Bronchus fibroblast of lung (primary cell): ENCODE data around the genes EFHC1 and GCLC.

GRCh38 chr6:52244530-52244817 lies 174 bp upstream of the IL17F start:
- RAMPAGE, long total RNA, result no peak

- RAMPAGE, long total RNA, result no peak
Measured at GRCh38 chr6:52271632-52272617, 12.6 kb downstream of the MCM3 start.

GRCh38 chr6:52419683-52420694 lies at the start of gene EFHC1:
Gene EFHC1, plus strand, starts transcription at chr6:52420342.
- RAMPAGE, long total RNA, result start-site peak on the plus strand at chr6:52420304-52420356, 76 and 38 reads in 2 replicates

GRCh38 chr6:52551901-52552774 lies 24.7 kb downstream of the TRAM2 start:
- RAMPAGE, long total RNA, result no peak

GRCh38 chr6:52724890-52725747 lies 38.2 kb downstream of the GSTA2 start:
- RAMPAGE, long total RNA, result no peak

DNA sequence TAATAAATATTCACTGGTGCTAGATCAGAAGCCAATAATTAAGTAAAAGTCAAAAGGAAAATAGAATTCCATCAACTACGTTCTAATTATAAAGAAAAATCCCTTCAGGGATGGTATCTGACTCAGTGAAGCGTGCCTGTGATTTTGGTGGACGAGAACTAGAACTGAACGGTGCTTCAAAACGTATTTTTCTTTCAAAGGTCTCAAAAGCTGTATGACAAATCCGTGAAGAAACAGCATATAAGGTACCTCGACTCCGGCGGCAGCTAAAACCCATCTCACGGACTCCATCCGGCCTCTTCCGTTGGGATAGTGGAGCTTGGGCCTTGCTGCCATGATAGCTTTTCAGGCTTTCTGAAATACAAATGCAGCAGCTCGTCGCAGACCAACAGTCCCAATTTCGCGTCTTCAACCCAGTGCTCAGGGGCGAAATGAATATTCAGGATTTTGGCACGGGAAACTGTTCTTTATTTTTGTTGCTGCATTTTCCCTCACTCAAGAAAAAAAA lies 1.1 kb downstream of the GSTA4 start:
- RAMPAGE, long total RNA, result no peak

DNA sequence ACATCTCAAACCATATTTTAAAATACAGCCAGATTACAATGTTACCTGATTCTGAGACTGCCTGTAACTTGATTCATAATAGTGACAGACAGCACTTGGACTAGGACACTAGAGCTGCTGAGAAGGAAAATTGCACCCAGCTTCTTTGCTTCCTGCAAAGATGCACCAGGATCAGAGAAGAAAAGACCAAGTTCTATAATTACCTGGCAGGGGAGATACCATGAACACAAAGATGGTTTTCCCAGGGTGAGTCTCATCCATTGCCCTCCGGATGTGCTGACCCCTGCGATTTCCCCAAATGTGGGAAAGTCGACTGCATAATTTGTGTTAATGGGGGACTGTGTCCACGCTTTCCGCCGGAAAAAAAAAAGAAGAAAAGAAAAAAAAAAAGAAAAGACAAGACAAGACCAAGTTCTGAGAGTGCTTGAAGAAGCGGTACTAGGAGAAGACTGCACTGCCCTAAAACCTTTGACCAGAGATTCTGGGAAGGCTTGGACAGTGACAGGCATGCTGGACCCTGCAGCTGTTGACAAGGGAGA lies 70.5 kb upstream of the GCM1 start:
- RAMPAGE, long total RNA, result no peak

DNA sequence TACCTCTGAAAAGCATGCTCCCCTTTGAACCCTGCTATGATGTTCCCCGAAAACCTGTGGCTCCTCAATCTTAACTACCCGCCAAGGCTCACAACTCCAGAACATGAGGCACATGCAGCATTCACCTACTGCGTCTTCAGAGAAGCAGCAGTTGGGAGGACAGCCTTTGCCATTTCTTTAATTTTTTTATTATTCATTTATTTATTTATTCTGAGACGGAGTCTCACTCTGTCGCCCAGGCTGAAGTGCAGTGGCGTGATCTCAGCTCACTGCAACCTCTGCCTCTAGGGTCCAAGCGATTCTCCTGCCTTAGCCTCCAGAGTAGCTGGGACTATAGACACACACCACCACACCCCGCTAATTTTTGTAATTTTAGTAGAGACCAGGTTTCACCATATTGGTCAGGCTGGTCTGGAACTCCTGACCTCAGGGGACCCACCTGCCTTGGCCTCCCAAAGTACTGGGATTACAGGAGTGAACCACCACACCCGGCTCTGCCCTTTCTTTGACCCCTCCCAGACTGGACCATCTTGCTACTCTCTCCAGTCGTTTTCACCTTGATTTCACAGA lies 55.5 kb downstream of the ELOVL5 start:
- RAMPAGE, long total RNA, result no peak

DNA sequence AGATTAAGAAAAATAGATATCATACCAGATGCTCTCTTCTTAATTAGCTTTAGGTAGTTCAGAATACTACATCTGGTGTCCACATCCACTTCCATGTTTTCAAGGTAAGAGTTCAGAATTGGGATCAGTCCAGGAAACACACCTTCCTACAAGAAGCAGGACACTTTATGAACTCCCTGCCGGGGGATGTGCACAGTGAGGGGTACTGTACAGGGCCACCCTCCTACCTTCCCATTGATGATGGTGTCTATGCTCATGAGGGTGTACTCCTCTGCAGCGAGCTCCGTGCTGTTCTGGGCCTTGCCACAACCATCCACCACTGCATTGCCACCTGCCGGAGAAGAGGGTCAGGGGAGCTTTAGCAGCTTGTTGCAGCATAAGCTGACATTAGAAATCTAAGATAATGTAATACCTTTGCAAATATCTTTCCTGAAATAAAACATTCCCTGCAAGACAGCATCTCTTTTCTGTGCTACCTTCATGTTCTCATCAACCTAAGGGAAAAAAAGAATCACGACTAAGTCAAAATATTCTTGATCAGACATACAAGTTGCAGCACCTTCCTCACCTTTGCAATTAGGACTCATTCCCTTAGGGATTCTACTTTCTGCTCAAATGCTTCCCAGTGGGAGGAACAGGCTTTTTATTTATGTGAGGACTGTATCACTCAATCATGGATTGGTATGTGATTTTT lies 44.7 kb downstream of the GCLC start:
- RAMPAGE, long total RNA, result no peak

DNA sequence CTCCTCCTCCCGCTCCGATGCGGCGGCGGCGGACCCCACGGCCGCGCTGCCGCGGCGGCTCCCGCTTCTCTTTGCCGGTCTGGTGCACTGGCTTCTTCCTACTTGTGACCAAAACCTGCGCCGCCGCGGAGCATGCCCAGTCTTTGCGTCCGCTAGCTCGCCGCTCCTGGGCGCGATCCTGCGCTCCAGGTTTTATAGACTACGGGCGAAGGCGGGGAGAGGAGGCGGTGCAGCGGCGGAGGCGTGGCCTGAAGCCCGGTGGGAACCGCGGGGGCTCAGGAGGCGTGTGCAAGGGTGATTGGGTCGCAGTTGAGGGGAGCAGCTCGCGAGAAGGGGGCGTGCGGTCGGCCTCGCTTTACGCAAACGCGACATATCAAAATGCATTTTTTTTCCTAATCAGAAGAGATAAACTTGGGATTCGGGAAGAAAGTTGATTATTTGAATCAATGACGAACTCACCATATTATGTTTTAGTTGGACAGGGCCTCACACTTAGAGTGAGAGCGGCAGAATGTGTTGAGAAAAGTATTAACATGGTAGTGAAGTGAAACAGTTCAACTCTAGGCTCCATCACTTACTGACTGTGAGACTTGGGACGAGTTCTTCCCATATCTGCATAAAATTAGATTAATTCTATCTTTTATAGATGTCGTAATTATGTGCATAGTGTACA lies at the start of gene GCLC:
Gene GCLC (minus strand): TSS at position 168 of the 673 bp plus-strand sequence.
- RAMPAGE, long total RNA, result no peak

DNA sequence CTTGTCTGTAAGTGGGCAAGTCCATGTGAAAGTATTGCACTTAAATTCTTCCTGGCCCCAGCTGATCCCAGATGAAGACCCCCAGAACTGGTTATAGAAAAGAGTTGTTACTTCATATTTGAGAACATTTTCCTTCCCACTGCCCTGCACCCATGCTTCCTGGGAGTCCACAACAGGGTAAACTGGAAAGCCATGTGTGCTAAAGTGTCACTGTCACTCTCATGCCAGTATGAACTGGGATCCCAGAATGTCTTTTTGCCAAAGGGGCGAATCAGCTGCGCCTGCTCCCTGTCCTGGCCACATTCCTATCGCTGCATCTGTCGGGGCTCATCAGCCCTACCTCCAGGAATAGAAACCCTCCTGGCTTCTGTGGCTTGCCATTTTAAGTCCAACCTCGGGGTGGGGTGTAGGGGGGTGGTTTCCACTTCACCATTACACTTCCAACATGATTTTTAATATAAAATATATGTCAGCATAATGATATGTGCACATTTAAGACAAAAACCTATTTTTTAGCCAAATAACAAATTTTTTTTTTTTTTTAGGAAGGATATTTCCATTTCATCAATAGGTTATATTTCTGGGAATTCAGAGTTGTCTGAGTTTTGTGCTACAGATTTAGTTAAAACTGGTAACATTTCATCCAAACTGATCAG lies 910 bp downstream of the KLHL31 start:
- RAMPAGE, long total RNA, result no peak

DNA sequence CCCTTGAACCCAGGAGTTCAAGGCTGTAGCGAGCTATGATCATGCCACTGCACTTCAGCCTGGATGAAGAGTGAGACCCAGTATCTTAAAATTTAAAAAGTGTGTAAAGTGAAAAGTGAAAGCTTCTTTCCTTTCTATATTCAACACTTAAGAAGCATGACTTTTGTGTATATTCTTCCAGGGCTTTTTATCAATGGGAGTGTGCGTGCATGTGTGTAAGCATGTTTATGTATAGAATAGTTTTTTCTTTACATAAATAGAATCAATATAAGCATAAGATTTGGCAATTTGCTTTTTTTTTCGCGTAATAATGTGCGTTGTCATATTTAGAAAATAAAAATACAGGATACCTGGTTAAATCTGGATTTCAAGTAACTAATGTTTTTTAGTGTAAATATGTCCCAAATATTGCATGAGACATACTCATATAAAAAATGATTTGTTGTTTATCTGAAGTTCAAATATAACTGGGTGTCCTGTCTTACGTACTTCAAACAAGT lies 38.9 kb upstream of the KLHL31 start:
- RAMPAGE, long total RNA, result no peak

- RAMPAGE, long total RNA, result no peak
Measured at GRCh38 chr6:53811762-53812295, 17.0 kb downstream of the LRRC1 start.

- RAMPAGE, long total RNA, result no peak
Measured at GRCh38 chr6:53918858-53919285, 124.1 kb downstream of the LRRC1 start.

DNA sequence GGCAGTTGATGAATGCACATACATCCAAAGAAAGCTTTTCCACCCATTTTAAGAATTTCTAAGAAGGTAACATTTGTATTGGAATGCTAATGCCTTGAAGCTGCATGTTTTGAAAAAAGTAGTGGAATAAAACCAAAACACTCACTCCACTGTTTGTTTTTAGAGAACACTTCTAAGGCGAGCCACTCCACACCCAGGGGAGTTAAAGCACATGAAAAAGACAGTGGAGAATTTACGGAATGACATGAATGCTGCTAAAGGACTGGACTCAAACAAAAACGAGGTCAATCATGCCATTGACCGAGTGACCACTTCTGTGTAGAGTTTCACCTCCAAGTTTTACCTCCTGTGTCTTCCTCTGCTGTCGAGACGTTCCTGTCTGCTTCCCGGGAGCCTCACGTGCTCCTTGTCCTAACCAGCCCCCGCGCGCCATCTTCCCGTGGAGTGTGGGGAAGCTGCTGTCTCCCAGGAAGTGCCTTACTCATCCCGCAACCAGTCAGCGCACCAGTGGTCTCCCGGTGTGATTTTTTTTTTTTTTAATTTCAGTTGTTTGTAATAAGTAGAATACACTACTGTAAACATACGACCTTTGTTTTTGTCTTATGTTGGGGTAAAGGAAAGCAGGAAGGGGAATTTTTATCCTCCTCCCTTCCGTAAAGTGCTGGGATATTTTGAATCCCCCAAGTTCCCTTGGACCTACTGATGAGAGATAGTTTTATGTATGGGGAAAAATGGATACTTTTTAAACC lies 127.8 kb downstream of the LRRC1 start:
- RAMPAGE, long total RNA, result no peak

- RAMPAGE, long total RNA, result no peak
Measured at GRCh38 chr6:53929199-53930289, 134.7 kb downstream of the LRRC1 start.

DNA sequence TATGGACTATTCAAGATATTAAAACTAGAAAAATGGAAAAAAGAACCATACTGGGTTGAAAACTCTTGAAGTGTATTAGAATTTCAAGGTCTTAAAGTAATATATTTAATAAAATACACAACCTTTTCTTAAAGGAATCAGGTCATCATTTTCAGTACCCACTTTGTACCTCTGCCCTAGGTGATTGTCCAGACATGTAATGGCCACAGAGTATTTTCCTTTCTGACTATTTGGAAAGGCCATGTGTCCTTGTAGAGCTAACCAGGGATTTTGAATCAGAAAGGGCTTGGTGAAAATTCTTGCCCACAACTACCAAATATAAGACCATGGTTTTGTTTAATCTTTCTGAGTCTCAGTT lies 91.4 kb upstream of the MLIP start:
- RAMPAGE, long total RNA, result no peak

GRCh38 chr6:54053938-54054483 lies 57.2 kb upstream of the MLIP start:
- RAMPAGE, long total RNA, result no peak

DNA sequence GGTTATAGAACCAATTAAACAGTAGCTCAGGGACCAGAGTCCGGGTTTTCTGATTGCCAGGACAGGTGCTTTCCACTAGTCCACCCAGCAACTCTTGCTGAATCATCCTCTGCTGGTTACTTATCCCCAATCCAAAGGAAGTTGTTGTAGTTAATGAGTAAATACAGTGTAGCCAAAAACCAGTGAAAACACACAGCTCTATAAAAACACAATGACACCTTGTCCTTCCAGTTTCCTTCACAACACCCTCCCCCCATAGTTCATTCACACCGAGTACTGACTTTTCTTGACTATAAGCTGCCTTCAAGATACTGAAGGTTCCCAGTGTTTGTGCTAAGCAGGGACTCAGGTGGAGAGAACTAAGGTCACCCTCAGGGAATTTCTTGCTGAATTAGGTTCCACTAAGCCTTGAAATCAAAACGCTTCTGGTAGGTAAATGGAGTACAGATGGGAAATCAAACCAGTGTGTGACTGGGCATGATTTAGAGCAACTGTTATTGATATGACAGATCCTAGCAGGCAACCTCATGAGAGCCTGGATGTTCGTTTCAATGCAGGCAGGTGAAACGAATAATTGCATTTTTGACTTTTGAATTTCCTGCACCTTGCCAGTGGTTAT lies 593 bp upstream of the TINAG start:
- RAMPAGE, long total RNA, result no peak

- RAMPAGE, long total RNA, result no peak
Measured at GRCh38 chr6:54718413-54719227, 128.0 kb upstream of the FAM83B start.